Cardiac atrium fibroblast (primary cell): ENCODE data around the gene SHLD3.

GRCh38 chr5:61624954-61625519 lies 293.0 kb downstream of the ZSWIM6 start:
- RAMPAGE, long total RNA = no peak

GRCh38 chr5:61626966-61627187 lies 294.8 kb downstream of the ZSWIM6 start:
- RAMPAGE, long total RNA = no peak

DNA sequence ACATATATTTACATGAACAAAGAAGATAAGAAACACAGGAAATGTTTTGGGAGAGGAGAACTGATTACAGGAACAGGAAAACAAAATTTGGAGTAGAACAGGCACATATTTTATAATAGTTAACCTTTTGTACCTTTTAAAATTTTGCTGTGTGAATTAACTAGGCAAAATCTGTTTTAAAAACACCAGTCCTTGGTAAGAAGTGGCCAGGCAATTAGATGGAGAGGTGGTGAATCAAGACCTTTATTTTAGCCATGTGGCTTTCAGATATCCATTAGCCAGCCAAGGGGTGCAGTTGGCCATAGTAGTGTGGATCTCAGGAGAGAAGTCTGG lies 40.5 kb upstream of the KIF2A start:
- RAMPAGE, long total RNA = no peak

- RAMPAGE, long total RNA = no peak
Observed at GRCh38 chr5:62299605-62300114, 6.3 kb upstream of the KIF2A start.

GRCh38 chr5:62306789-62307177 lies 777 bp downstream of the KIF2A start:
- RAMPAGE, long total RNA = no peak

- RAMPAGE, long total RNA = no peak
Observed at GRCh38 chr5:62322398-62322951, 16.5 kb downstream of the KIF2A start.

GRCh38 chr5:62432058-62432669 lies 19.6 kb downstream of the IPO11 start:
- RAMPAGE, long total RNA = no peak

DNA sequence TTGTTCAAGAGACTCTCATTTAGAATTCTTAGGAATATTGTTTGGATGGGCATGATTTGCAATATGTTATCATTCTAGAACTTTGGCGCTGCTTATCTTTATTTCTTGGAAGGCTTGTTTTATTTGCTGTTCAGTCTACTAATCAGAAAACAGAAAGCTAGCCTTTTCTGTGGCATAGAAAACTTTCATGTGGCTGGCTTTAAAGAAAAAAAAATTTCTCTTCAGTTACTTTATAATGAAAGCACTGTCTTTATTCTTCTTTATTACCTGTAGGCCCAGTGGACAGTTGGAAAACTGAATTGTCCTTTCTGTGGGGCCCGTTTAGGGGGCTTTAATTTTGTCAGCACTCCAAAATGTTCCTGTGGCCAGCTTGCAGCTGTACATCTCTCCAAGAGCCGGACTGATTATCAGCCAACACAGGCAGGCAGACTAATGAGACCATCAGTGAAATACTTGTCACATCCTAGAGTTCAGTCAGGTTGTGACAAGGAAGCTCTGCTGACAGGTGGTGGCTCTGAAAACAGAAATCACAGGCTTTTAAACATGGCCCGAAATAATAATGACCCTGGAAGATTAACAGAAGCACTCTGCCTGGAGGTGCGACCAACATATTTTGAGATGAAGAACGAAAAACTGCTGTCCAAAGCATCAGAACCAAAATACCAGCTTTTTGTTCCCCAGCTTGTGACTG lies 47.8 kb downstream of the RNF180 start:
- RAMPAGE, long total RNA = no peak

- RAMPAGE, long total RNA = no peak
Observed at GRCh38 chr5:64783601-64784161, 15.0 kb downstream of the CWC27 start.

- RAMPAGE, long total RNA = no peak
Observed at GRCh38 chr5:65624535-65625096, at the start of gene SHLD3. SHLD3 (plus strand) TSS chr5:65625027.

DNA sequence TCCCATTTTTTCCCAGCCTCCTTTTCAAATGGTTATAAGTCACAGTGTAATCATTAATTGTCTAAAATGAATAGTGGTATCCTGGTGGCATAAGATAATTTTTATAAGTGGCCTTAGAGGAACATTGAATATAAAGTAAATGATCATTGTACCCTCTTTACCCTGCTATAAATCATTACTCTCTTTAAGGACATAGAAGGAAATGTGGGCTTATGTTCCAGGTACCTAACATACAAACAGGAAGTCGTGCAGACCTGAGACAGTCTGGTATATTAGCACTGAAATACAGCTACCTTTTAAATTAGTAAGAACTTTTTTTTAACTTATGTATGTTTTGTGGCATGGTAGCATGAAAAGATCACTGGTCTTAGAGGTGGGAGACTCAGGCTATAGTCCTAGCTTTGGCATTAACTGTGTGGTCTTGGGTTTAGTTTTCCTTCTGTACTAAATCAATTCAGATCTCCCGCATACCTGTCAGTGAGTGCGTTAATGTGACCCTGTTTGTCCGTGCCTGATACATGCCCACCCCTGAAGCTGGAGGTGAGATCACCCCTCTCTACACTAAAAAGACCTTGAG lies 59.5 kb upstream of the ERBIN start:
- RAMPAGE, long total RNA = no peak

GRCh38 chr5:66582441-66582948 lies 13.7 kb upstream of the MAST4 start:
- RAMPAGE, long total RNA = no peak

DNA sequence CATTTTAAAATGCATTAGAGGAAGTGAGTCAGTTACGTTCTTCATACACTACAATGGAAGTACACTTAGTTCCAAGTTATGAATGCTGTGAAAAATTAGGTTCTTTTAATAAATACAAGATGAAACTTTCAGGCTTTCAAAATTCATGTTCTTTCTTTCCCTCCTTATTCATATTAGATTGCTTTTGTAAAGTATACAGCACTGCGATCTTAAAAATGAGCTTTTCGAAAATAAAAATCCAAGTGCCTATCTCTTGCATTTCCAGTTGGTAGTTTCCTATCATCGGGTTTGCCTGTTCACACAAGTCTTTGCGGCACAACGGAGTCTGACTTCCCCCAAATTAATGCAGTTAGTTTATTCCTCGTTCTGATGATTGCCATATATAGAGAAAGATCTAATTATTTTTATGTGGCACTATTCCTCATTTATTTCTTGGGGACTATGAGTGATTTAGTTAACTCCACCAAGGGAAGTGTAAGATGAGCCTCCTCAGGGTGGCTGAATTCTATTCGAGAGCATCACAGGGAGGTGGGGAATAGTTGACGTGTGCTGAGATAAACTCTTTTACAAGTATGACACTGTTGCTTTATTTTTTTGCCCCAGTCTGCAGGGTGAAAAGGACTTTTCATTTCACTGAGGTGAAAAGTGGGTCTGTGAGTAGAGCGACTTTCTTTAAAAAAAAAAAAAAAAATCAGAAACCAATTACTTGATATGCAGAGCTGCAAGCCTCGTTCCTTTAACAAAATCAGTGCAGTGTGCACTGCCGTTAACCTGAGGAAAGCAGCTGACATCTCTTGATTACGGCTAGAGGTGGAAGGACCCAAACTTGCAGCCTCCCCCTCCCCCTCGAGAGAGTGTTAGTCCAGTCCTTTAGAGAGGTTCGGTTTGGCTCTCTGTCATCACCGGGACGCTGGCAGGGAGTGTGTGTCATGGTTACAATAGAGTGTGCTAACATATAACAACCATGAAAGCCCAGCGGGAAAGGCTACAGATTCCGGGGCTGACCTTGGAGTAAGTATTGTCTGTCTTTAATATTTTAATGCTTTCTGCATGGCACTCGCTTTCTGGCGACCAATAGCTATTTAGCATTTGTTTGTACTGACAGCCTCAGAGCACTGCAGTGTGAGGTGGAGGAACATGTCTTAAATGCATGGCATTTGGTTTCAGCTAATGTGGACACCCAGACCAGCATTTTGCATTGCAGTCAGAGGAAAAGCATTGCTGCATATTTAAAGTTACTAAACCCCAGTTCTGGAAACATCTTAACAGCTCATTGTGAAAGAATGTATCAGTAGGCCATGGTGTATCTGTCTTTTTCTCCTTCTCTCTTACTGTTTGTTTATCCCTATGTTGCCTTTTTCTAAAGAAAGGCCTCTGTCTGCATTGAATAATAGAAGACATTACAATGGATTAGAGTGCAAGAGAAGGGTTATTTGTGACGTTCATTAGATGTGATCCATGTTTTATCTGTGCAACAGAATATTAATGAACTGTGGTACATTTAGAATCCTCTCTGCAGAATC lies 237.8 kb downstream of the CD180 start:
- RAMPAGE, long total RNA = no peak

GRCh38 chr5:66989110-66989702 lies 207.4 kb downstream of the CD180 start:
- RAMPAGE, long total RNA = no peak

DNA sequence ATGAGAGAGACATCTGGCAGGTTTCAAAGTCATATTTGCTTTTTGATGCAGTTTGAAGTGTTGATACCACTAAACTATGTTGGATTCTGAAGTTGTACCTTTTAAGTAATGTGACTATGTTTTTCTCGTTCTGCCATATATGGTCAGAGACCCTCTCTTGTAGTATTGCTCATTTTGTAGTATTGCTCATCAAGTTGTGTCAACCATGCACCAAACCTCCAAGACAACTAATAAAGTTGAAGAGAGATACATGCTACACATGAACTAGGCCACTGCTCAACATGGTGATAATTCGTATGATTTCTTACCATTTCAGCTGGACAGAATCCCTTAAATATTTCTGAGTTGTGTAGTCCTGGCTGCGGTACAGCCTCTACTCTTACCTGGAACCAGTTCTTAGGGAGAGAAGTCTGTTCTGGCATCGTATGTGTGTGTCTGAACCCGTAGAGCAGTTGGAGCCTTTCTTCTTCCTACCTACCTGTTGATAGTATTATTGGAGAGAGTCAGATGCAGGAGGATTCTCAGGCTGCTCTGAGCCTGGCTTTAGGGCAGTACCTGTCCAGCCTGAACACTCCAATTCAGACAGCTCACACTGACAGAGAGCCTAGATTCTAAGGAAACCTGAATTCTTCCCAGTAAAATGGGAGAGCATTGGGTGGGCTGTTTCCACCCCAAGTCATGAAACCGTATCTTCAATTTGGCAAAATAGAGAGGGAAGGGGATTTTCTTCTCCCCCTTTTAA lies 190.2 kb downstream of the CD180 start:
- RAMPAGE, long total RNA = no peak

GRCh38 chr5:67304625-67305005 lies 108.0 kb upstream of the CD180 start:
- RAMPAGE, long total RNA = no peak

DNA sequence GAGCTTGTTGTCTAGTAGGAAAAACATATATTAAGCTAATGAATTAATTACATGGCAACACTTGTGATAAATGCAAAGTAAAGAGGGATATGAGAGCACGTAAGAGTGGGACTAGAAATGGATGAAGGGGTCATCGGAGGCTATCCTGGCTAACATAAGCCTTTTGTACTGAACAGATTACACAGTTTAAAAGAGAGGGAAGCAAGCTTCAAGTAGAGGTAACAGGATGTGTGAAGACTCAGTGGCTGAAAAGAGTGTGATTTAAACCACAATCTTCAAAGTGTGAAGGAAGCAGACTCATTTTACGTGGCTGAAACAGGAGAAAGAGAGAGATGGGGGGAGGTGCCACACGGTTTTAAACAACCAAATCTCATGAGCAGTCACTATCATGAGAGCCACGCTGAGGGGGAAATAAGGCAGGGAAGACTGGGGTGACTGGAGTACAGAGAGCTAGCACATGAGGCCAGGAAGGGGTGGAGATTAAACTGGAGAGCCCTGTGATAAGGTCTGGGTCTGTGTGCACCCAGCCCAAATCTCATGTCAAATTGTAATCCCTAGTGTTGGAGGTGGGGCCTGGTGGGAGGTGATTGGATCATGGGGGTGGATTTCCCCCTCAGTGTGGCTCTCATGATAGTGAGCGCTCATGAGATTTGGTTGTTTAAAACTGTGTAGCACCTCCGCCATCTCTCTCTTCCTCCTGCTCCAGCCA lies 318.4 kb upstream of the CD180 start:
- RAMPAGE, long total RNA = no peak

- RAMPAGE, long total RNA = no peak
Observed at GRCh38 chr5:67815421-67816504, 399.8 kb upstream of the PIK3R1 start.

DNA sequence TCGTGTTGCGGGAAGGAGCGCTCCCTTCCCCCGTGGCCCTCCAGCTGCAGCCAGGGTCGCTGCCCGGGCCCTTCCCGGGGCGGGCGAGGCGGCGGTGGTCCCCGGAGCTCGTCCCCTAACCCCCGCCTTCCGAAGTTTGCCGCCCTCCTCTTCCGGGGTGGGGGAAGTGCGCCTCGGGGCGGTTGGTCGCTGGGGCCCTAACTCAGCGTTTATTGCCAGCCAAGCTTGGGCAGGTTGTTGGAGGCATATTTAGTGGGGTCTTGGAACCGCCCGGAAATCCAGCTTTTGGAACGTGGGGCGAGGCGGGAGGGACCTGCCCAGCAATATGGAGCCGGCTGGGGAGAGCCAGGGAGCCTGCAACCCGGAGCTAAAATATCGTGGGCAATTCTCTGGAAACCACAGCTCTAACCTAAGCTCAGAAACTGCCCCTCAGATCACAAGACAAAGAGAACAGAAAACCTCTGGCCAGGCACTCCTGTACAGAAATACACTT lies 860 bp downstream of the PIK3R1 start:
- RAMPAGE, long total RNA = no peak

DNA sequence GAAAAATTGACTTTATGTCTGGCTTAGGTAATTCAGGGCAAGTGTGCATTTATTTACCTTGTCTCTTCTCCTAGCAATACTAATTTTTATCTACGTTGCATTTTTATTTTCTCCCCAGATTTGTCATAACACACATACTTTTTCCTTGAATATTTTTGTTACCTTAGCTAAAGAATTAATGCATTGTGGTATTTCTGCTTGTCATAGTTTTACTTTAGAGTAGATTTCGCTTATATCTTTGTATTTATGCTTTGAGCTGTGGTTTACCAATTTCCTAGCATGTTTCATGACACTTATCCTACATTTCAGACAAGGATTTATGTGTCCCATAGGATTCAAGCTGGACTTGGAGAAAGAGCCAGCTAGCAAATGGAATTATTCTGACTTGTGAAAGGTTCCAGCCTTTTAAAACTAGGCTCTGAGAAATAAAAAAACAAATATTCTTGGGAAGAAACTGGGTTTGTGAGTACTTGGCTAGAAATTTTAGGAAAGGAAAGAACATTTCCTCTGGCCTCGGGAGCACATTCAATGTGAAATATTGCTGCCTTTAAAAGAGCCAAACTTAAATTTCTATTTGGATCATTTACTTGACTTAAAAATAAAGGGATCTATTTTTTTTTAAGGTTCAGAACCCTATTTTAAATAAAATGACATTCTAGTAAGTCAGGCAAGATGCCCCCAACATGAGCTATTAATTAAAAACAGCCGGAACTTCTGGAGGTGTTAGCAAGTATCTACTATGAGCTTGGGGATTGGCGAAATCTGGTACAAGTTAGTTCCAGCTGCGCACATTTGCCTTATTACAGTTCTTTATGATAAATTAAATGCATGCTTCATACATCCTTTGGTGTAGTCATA lies 37.7 kb downstream of the PIK3R1 start:
- RAMPAGE, long total RNA = no peak